Caco-2 (cell line): ENCODE measurements around the gene MMAB.

DNA sequence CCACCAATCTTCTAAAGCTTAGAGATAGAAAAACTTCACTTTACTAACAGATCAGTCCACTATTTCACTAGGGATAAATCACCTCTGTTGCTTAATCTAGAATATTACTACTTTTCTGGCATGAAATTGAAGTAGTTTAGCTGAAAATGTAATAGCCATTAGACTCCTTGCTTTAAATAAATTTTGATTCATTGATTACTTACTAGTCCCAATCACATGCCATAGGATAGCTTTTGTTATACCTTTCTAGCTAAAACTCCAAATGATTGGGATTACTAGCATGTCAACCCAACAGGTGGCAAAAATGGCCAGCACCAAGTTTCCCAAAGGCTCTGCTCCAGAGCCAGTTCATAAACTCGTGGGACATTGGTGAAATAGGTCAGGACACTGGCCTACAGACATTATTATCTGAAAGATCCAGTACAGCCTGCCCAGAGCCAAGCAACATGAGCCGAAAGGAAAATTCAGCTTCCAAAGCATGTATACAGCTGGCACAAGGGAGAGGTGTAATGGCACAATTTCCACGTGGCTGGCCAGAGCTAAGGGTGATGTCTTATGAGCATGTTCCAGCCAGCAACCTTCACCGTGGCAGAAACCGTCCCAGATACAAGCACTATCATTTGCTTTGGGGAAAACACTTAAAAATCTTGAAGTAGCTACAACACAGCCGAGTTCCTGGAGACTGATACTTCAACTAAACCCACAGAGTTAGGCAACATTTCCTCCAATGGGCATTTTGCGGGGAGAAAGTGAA is 44.7 kb downstream of the CORO1C start:
- PRO-cap = no peak
- RRBS = no CpG with 5 or more reads among the region's 7 CpGs

DNA sequence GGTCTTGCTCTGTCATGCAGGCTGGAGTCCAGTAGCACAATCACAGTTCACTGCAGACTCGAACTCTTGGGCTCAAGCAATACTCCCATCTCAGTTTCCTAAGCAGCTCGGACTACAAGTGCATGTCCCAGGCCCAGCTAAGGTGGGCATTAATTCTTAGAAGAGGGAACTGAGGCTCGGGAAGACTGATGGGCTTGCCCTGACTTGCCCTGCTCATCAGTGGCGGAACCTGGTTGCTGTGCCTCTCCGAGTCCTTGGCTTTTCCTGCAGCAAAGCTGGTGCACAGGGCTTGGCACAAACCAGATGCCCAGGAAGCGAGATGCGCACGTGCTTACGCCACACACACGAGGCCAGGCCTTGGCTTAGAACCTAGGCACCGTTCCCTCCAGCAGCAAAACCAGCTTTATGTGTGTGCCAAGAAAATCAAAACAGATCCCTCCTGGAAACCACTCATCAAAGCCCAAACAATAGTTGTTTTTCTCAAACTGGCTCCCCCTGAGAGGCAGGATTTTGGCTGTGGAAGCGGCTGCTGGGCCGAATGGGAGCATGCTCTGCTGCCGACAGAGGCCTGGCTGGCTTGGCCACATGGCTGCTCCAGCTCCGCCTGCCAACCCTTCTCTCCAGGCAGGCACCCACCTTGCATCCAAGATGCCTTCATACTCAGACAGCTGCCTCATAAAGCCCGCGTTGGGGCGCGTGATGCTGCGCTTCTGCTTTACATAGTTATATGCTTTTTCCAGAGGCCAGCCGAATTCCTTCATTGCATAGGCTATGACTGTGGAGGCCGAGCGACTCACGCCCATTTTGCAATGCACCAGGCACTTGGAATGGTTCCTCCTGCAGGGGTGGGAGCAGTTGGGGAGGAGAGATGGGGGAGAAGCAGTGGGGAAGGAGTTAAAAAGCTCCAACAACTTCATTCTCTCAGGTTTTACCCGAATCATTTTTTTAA is 58.7 kb downstream of the SSH1 start:
- PRO-cap = no peak
- RRBS = no CpG with 5 or more reads among the region's 25 CpGs

DNA sequence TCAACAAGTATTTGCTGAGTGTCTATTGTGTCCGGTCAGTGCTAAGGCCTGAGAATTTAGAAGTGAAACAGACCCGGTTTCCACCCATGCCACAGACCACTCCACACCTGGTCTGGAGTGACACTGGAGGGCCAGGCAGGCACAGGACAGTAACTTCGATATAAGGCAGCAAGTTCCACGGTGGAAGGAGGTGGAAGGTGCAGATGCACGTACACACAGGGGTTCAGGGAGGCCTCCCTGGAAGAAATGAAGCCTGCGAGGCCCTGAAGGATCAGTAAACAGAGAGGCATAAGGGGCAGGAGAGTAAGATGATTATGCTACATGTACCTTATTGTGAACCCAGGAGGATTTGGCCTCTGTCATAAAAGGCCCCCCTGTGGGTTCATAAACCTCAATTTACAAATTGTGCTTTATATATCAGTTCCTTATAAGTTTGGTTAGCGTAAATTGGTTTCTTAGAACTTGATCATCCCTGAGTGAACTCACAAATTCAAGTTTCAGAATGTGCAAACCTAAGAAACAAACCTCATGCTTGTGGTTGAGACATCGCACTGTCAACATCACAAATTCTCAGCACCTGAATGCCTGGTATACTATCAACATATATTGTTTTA is 25.9 kb downstream of the SSH1 start:
- PRO-cap = no peak
- RRBS = no CpG with 5 or more reads among the region's 8 CpGs

- PRO-cap = no peak
- RRBS = no CpG with 5 or more reads among the region's 9 CpGs
Observed at GRCh38 chr12:108850798-108851731, 6.3 kb downstream of the SSH1 start.

DNA sequence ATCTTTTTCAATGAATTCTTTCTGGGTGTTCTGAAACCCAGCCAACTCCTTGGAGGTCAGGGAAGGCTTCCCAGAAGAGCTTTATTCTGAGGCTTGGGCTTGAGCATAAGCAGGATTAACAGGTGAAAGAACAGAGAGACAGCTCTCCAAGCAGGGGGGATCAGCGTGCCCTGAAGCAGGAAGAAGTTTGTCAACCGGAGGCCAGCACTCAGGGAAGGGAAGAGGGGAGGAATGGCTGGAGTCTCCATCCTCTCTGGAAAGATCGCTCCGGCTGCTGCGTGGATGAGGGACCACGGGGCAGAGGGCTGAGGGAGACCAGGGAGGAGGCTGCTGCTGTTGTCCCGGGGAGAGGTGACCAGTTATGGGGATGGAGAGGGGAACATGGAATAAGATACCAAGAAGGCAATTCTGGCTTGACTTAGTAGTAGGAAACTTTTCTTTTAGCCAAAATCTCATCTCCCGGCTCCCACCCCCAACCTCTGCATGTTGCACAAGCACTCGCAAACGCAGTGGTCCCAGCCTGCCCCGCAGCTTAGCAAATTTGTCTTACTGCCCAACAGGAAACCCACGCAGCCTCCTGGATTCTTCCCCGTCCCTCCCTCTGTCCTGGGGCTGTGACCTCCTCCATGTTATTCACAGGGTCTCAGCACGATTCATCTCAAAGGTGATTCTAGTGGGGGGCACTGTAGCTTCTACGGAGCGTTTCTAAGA is 1.1 kb upstream of the SSH1 start:
- PRO-cap = no peak
- RRBS = 32% methylated on average over 7 of the region's 16 CpGs

DNA sequence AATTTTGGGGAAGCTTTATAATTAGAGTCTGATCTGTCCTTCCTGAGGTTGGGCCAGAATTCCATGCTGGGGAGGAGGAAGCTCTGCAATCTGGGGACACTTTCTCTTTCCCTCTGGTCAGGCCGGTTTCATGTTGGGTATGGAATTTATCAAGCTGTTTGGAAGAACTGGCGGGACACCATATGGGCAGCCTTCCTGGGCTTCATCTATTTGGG is 54.4 kb downstream of the SVOP start:
- PRO-cap = no peak
- RRBS = no CpG with 5 or more reads among the region's 2 CpGs

- PRO-cap = bidirectional peak, plus-strand start at chr12:109154681, minus-strand start at chr12:109154556; bidirectional peak, plus-strand start at chr12:109155260, minus-strand start at chr12:109155116
- RRBS = 3% methylated on average over 29 of the region's 63 CpGs
Observed at GRCh38 chr12:109154404-109155449, 38.3 kb downstream of the ACACB start.

DNA sequence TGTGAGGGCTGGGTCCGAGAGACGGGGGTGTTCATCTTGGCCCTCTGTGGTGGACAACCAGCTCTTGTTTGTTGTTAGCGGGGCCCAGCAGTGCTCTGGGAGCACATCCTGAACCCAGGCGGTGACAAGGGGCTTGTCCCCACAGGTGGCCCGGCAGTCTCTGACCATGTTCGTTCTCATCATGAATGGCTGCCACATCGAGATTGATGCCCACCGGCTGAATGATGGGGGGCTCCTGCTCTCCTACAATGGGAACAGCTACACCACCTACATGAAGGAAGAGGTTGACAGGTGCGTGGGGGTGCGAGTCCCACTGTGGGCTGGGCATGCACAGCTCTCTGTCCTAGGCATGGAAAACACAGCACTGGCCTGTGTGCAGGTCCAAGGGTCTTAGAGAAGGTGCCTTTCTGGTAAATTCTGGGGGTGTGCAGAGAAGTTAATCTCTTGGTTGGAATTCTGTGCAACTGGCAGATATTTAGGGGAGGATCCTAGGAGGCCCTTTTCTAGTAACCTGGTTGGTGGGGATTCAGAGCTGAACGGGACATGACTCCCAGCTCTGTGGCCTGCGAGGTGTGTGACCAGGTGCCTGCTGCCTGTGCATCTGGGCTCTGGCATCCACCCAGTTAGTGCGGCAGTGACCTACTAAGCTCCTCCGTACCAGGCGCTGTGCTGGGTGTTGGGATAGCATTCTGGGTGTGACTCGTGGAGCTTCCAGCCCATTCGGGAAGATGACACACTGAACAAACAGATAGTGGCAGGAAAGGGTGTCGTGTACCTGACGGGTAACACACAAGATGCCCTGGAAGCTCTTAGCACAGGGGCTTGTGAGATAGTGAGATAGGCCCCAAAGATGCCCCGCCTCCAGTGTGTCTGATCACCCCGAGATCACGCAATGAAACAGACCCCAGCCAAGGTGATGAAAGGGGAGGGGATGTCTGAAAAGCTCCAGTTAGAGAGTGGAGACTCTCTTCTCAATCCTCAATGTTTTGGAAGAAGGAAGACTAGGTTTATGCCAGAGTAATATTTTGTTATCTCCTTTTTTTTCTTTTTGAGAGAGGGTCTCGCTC is 80.8 kb downstream of the ACACB start:
- PRO-cap = no peak
- RRBS = 95% methylated on average over 4 of the region's 23 CpGs

DNA sequence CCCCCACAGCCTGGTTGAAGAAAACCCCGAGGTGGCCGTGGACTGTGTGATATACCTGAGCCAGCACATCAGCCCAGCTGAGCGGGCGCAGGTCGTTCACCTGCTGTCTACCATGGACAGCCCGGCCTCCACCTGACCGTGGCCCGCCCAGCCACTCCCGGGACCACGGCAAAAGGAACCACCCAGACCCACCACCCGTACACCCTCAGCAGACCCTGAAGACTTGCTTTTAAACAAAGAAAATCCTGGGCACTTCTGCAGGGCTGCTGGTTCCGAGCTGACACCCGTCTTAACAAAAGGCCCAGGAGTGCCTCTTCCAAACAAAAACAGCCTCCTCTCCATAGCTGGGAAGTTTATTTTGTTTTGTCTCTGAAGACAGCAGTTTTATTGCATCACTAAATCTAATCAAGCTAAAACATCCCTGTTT is 42.8 kb downstream of the FOXN4 start:
- PRO-cap = no peak
- RRBS = no CpG with 5 or more reads among the region's 13 CpGs

- PRO-cap = bidirectional peak, plus-strand start at chr12:109310508, minus-strand start at chr12:109310511
- RRBS = no CpG with 5 or more reads among the region's 23 CpGs
Observed at GRCh38 chr12:109310335-109310838, 1.3 kb upstream of the FOXN4 start.

DNA sequence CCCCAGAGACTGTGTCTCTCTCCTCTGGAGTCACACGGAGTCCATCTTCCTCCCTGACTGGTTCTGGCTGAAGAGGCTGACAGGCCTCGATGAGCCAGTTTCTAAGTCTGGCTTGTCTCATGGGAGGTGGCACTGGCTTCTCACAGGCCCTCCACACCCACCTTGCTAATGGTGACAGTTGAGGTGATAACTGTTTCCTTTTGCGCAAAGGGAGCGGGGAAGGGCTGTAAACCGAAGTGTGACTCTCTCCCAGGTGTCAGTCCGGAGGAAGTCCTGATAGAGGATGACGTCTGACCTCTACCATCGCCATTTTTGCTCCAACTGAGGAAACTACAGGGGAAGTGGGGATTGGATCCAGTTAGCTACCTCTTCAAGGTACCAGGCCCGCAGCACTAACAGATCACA is 30.2 kb downstream of the KCTD10 start:
- PRO-cap = no peak
- RRBS = no CpG with 5 or more reads among the region's 9 CpGs

DNA sequence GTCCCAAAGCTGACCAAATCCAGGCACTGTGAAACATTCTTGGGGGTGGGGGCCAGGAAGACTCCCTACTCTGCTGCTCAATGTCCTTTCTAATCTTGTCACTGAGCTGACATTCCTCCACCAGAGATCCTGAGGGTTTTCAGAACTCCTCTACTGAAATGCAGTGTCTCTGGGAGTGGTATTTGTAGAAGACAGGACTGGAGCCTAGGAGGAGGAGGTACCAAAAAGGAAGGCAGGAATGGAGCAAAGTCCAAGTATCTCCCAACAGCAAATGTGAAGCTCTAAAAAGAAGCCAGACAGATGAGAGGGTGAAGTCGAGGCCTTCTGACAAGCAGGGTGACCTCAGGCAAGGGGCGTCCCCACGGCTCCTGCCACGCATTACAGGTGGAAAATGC is 15.6 kb downstream of the KCTD10 start:
- PRO-cap = bidirectional peak, plus-strand start at position 299 of the sequence, minus-strand start at position 155 of the sequence
- RRBS = no CpG with 5 or more reads among the region's 4 CpGs

DNA sequence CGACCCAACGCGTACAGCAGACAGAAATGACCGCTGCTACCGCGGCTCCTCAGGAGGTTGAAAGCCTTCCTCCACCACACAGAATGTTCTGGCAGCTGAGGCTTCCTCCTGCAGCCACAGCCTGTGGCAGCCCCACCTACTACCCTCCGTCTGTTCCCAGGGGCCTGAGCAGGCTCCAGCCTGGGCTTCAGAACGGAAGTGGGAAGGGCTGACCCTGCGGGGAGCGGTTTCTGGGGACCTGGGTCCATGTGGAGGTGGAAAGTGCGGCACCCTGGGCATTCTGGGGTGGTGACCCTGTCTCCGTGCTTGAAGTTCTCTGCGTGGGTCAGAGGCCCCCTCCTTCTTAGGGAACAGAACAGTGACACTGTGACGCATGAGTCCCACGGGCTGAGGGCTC is 9.7 kb downstream of the MMAB start:
- PRO-cap = no peak
- RRBS = no CpG with 5 or more reads among the region's 15 CpGs

- PRO-cap = bidirectional peak, plus-strand start at chr12:109573345, minus-strand start at chr12:109573208; bidirectional peak, plus-strand start at chr12:109573794, minus-strand start at chr12:109573553
- RRBS = 2% methylated on average over 6 of the region's 89 CpGs
Observed at GRCh38 chr12:109572813-109574219, at the start of gene MMAB. MMAB (minus strand) TSS chr12:109573504.

- PRO-cap = no peak
- RRBS = 81% methylated on average over 2 of the region's 17 CpGs
Observed at GRCh38 chr12:109823037-109823661, 10.0 kb downstream of the TRPV4 start.

DNA sequence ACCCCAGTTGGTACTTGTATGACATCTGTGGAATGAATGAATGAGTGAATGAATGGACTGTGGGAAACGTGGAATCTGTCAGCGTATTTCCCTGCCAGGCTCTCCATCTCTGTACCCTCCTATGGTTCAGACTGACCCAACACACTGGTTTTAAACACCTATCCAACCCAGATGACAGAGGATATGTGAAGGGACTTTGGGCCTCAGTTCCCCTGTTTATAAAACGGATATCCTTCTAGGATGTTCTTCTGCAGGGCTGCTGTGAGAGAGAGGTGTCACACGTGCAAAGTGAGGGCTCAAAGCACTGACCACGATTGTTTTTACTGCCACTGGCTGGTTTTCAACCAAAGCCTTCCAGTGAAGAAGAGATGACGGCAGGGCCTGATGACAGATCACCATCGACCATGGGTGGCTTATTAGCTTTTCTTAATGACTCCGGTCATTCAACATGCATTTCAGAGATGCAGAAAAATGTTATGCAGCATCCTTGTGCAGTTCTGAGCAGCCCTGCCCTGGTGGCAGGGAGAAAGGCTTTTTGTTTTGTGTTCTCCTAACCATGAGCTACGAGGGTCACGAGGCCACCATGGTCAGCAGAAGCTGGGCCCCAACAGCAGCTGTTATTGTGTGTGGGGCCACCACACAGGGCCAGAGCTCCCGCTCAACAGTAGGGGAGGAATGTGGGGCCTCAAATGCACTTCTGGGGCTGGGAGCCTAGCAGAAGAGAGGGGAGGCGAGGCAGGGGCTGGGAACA is 16.7 kb downstream of the GLTP start:
- PRO-cap = no peak
- RRBS = no CpG with 5 or more reads among the region's 12 CpGs

DNA sequence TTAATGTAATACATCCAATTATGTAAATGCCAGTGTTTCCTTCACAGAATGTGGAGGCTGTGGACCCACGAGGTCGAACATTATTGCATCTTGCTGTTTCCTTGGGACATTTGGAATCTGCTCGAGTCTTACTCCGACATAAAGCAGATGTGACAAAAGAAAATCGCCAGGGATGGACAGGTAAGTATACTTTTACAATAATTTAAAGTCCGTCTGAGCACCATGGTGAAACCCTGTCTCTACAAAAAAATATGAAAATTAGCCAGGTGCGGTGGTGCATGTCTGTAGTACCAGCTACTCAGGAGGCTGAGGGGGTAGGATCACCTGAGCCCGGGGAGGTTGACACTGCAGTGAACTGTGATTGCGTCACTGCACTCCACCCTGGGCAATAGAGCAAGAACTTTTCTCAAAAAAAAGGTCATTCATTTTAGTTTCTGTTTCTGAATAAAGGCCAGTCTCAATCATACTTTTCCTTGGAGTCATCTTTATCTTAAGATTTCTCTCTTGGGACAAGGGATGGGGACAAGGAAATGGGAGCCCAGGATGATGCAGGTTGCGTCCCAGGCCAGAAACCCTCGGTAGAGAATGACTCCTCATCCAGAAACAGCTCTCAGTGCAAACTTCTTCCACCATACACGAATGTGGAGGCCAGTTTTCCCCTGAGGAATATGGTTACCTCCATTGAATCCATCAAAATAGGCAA is 12.9 kb downstream of the ANKRD13A start:
- PRO-cap = no peak
- RRBS = no CpG with 5 or more reads among the region's 12 CpGs

DNA sequence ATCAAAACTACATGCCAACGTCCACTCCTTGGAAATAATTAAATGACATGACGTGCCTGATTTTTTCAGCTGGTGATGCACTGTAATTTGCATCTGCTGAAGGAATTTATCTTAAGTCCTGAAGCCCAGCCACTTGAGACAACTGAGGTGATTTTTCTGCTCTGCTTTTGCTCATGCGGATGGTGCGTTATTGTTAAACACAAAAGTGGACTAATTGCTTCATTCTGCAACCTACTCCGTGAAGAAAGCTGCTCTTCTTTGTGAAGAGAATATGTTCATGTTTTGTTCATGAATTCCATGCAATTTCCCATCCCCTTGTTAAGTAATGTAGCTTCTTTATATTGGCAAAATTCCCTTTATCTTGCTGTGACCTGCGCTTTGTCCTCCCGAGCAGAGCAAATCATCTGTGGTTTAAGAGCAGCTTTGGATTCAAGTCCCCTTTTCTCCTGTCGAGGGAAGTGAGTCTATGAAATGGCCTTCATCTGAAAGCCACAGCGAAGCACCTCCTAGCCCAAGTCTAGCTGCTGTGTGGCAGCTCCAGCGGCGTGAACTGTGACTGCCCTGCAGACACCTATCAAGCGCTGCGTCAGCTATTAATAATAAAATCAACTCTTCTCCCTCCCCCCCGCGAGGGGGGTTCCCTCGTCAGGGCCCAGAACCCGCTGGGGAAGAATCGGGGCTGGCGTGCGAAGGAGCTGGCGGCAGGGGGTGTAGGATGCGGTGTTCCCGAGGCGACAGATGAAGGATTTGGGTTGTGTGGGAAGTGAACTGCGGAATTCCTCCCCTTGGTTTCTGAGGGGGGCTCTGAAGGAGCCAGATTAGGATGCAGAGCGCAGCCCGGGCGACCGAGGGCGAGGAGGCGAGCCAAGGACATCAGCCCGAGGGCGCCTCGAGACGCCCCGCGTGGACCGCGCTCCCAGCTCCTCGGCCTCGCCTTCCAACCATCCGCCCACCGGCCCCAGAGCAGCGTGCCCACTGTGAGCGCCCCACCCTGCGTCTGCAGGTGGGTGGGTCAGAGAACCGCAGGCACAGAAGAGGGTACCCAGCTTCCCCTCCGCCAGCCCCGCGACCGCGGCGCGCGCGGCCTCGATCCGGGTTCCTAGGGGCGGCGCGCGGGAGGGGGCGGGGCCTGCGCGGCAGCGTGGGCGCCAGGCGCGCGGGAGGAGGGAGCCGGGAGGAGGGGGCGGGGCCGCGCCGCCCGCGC is 683 bp upstream of the ATP2A2 start:
- PRO-cap = bidirectional peak, plus-strand start at position 655 of the sequence, minus-strand start at position 551 of the sequence; bidirectional peak, plus-strand start outside the sequence, minus-strand start at position 1,073 of the sequence
- RRBS = 4% methylated on average over 21 of the region's 77 CpGs

GRCh38 chr12:110296252-110296794 is 15.3 kb downstream of the ATP2A2 start:
- PRO-cap = no peak
- RRBS = no CpG with 5 or more reads among the region's 5 CpGs

DNA sequence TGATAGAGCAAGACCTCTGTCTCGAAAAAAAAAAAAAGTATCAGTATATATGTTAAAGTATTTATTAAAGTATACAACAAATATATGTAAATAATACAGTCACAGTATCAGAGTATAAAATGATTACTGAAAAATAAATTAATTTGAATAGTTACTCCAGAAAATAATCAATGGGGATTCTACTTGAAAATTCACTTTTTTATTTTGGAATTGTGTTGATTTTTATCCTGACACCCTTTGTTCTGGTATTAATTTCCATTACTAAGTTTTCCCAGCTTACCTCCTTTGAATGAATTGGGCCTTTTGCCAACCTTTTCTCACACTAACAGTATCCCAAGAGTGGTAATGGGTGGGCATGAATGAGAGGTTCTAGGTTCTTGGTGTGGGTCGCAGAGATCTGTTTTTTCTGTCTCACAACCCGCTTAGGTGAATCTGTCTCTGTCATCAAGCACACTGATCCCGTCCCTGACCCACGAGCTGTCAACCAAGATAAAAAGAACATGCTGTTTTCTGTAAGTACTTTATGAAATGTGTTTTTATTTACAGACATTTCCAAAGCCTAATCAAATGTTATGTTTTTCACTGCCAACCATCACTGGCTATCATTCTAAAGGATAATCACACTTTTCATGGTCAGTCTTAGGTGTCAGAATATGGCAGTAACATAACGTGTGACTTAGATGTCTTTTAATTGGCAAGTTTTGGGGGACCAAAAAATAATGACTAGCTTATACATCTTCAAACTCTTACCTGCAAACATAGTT is 45.1 kb downstream of the ATP2A2 start:
- PRO-cap = no peak
- RRBS = no CpG with 5 or more reads among the region's 6 CpGs